ENCODE results near the gene C2orf16.

DNA sequence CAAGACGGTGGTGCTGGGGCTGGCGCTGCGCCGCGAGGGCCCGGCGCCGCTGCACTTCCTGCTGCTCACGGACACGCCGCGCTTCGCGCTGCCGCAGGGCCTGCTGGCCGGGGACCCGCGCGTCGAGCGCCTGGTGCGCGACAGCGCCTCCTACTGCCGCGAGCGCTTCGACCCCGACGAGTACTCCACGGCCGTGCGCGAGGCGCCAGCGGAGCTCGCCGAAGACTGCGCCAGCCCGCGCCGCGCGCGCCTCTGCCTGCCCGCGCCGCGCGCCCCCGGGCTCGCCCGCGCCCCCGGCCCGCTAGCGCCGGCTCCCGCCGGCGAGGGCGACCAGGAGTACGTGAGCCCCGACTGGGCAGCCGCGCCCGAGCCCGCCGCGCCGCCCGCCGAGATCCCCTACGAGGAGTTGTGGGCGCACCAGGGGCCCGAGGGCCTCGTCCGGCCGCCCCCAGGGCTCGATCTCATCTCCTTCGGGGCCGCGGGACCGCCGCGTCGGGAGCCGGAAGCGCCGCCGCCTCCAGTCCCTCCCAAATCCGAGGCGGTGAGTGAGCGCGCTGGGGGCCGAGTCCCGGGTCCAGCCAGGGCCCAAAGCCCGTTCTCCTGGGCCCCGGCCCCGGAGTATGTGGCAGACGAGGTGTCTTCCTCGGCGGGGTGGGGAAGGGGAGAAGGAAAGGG, 12.0 kb downstream of the GAREM2 start:
- PRO-cap, result bidirectional peak, plus-strand start at position 221 of the sequence, minus-strand start at position 51 of the sequence; bidirectional peak, plus-strand start at position 530 of the sequence, minus-strand start at position 529 of the sequence
- RAMPAGE, long total RNA, 4 experiments, result no peak in any of the 4 experiments

GRCh38 chr2:26390170-26391250, 11.2 kb upstream of the DRC1 start:
- PRO-cap, result no peak
- RAMPAGE, long total RNA, 4 experiments, result start-site peak on the plus strand in 1 of 4 experiments, at chr2:26390476-26390801 at its widest, 7 reads per replicate

DNA sequence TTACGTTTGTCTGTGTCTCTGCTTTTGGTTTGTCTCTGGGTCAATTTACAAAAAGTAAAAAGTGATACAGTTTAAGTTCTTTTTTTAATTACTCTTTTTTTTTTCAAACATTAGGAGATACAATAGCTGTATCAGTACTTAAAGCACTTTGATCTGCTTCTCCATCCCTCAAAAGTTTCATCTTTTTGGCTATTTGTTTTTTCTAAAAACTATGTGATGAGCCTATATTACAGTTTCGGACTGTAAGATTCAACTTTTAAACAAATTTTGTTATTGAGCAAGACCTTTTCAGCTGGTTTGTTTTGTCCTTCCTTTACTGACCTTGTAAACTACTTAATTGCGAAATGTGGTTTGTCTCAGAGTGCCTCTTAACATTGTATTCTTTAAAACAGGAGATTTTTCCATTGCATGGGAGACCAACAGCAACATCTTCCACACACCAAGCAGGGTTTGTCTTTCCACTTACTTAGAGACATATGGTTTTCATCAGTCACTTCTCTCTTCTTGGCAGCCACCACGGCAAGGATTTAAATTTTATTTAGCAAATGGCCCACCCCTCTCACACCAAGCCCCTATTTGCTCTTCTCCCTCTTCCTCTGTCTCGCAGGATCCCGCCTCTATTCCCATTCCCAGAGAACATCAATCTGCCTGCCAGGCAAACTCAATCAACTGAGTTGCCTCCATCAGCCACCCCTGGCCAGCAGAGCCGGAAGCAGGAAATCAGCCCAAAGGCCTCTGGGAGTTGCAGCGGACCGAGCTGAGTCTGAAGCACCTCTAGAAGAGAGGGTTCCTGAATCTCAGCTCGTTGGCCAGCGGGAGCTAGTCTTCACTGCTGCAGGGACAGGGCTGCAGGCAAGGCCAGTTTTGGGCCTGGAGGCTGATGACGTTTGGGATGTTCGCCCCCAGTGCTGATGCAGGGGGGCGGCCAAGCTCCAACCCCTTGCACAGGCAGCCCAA, 11.2 kb upstream of the CIB4 start:
- PRO-cap, result no peak
- RAMPAGE, long total RNA, 4 experiments, result no peak in any of the 4 experiments

GRCh38 chr2:26720220-26720981, 27.9 kb downstream of the KCNK3 start:
- PRO-cap, result no peak
- RAMPAGE, long total RNA, 4 experiments, result no peak in any of the 4 experiments

DNA sequence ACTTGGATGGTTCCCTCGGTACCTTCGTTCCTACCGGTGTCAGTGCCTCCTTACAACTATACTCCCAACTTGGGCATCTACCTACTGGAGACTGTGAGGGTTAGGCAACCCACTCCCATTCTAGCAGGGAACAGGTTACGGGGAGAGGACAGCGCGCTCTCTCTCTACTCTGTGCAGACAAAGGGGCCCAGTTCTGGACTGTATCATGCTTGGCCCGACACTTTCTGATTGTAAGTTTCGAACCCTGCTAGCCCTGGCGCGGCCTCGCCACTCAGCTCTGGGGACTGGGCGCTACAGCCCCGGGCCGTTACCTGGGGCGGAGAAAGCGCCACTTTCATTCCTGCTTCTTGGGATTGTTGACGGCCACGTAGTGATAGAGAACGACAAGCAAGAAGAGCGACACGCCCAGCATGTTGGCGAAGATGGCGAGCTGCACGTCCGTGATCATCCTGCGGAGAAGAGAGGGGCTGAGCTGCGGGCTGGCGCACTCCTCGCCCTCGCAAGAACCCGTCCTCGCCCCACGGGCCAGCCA, 373 bp downstream of the OST4 start:
- PRO-cap, result bidirectional peak, plus-strand start at position 376 of the sequence, minus-strand start at position 279 of the sequence
- RAMPAGE, long total RNA, 4 experiments, result no peak in any of the 4 experiments

DNA sequence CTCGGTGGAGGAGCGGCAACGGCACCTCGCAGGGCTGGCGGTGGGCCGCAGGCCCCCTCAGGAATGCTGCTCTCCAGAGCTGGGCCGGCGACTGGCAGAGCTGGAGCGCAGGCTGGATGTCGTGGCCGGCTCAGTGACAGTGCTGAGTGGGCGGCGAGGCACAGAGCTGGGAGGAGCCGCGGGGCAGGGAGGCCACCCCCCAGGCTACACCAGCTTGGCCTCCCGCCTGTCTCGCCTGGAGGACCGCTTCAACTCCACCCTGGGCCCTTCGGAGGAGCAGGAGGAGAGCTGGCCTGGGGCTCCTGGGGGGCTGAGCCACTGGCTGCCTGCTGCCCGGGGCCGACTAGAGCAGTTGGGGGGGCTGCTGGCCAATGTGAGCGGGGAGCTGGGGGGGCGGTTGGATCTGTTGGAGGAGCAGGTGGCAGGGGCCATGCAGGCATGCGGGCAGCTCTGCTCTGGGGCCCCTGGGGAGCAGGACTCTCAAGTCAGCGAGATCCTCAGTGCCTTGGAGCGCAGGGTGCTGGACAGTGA, 3.9 kb upstream of the KHK start:
- PRO-cap, result no peak
- RAMPAGE, long total RNA, 4 experiments, result no peak in any of the 4 experiments

- PRO-cap, result no peak
- RAMPAGE, long total RNA, 4 experiments, result no peak in any of the 4 experiments
Measured at GRCh38 chr2:27217926-27218349, 769 bp downstream of the CAD start.

GRCh38 chr2:27264288-27264627, 1.4 kb upstream of the SLC30A3 start:
- PRO-cap, result unidirectional peak, plus-strand start at chr2:27264561
- RAMPAGE, long total RNA, 4 experiments, result no peak in any of the 4 experiments

GRCh38 chr2:27271498-27272146, 3.6 kb upstream of the DNAJC5G start:
- PRO-cap, result no peak
- RAMPAGE, long total RNA, 4 experiments, result no peak in any of the 4 experiments

DNA sequence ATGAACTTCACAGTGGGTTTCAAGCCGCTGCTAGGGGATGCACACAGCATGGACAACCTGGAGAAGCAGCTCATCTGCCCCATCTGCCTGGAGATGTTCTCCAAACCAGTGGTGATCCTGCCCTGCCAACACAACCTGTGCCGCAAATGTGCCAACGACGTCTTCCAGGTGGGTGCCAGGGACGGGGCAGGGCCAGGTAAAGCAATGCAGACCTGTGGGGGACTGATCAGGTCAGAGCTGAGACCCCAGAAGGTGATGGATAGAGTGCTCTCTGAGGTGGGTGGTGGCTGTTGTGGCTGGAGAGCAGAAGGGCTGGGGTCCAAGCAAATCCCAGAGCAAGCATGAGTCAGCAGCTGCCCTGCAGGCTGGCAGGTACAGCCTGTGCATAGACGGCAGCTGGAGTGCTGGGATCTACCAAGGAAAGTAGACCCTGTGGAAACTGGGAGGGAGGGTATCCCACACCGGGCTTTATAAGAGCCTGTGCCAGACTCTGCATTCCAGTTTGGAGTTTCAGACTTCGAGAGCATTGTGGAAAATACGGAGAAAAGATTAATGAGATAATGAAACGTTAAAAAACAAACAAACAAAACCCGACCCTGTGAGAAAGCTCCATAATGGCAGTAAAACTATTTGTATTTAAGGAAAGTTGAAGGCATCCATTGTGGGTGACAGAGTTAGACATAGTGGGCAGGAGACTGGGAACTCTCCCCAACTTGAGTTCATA, 665 bp downstream of the TRIM54 start:
- PRO-cap, result no peak
- RAMPAGE, long total RNA, 4 experiments, result no peak in any of the 4 experiments

DNA sequence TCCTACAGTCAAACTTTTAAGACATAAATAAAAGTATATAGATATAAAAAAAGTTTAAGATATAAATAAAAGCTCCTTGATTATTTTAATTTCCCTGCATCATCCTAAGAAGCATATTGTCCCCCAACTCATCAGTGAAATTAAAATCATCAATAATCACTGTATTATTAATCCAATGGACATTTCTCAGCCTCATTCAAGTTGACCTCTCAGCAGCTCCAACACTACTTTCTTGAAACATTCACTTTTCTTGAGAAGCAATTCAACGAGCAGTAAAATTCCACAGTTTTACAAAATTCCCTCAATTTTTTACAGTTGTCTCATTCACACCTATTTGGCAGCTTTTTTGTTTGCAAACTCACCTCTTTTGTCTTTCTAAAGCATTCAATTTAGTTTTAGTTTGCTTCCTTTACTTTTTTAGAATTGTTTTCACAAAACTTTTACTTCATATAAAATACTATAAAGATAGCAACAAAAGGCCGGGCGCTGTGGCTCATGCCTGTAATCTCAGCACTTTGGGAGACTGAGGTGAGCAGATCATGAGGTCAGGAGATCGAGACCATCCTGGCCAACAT, 3.8 kb downstream of the GTF3C2 start:
- PRO-cap, result no peak
- RAMPAGE, long total RNA, 4 experiments, result no peak in any of the 4 experiments

DNA sequence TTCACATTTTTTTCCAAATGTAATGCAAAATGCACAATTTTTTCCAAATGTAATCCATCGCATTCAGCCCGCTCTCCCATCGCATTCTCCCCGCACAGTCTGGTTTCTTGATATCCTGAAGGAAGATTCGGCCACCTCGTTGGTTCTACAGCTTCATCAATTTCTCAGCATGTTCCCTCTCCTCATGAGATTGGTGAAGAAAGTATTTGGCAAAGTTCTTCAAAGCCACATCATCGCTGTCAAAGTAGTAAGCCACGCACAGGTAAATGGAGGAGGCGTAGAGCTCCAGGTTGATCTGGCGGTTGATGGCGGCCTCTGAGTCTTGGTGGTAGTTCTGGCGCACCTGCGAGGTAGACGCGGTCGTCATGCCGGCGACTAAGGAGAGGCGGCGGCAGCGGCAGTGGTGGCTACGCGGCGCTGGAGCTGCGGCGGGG, 12.5 kb upstream of the ZNF513 start:
- PRO-cap, result no peak
- RAMPAGE, long total RNA, 4 experiments, result start-site peak on the minus strand in 1 of 4 experiments, centred at position 242 of the sequence, 6 reads per replicate

- PRO-cap, result bidirectional peak, plus-strand start at chr2:27446392, minus-strand start at chr2:27446181
- RAMPAGE, long total RNA, 4 experiments, result start-site peak on the minus strand in 2 of 4 experiments, at chr2:27446170-27446196 at its widest, 101 to 585 reads per replicate
Measured at GRCh38 chr2:27445927-27446538, 3.9 kb downstream of the KRTCAP3 start.

DNA sequence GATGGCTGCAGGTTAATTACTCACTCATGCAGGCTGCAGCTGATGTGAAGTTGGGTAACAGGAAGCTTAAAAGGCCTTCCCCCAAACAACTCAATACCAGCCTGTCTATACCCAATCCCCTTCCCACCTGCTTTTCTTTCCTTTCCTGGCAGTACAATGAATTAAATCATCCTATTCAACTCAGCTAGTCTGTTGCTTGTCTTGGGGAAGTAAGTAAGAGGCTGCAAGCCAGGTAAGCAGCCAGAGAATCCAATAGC, 1.4 kb downstream of the FNDC4 start:
- PRO-cap, result no peak
- RAMPAGE, long total RNA, 4 experiments, result no peak in any of the 4 experiments

GRCh38 chr2:27537277-27537492, at the start of gene C2orf16:
Gene C2orf16 (plus strand): TSS chr2:27537386.
- PRO-cap, result no peak
- RAMPAGE, long total RNA, 4 experiments, result no peak in any of the 4 experiments

DNA sequence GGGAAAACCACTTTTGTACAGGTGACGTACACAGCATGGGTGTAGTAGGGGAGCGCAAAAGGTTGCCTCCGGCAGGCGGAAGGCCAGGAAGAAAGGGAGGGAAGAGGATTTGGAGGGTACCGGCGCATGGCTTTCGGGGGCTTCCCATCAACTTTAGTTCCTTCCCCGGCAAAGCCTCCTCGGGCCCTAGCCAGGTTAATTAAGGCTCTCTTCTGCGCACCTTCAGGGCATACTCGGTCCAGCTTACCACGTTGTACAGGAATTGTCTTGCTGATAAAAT, 239 bp downstream of the GPN1 start:
- PRO-cap, result no peak
- RAMPAGE, long total RNA, 4 experiments, result start-site peak on the plus strand in 1 of 4 experiments, centred at position 101 of the sequence, 148 reads per replicate

- PRO-cap, result no peak
- RAMPAGE, long total RNA, 4 experiments, result no peak in any of the 4 experiments
Measured at GRCh38 chr2:27703768-27703967, 40.0 kb downstream of the SLC4A1AP start.

- PRO-cap, result no peak
- RAMPAGE, long total RNA, 4 experiments, result no peak in any of the 4 experiments
Measured at GRCh38 chr2:27707262-27707803, 43.6 kb downstream of the SLC4A1AP start.

GRCh38 chr2:27723678-27724041, 47.9 kb upstream of the MRPL33 start:
- PRO-cap, result no peak
- RAMPAGE, long total RNA, 4 experiments, result no peak in any of the 4 experiments

DNA sequence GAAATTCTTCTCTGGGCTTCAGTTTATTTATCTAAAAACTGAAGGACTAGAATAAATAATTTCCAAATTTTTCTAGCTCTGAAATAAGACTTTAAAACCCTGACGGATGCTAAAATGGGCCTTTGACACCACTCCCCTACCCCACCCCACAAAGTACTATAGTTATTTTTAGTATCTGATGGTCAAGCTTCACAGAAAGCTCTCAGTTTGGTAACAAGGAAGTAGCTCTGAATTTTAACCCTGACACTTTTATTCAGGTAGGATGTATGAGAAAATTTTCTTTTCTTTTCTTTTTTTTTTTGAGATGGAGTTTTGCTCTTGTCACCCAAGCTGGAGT, 2.4 kb downstream of the RBKS start:
- PRO-cap, result no peak
- RAMPAGE, long total RNA, 4 experiments, result no peak in any of the 4 experiments